BJ (cell line): ENCODE results near the gene ACTC1.

DNA sequence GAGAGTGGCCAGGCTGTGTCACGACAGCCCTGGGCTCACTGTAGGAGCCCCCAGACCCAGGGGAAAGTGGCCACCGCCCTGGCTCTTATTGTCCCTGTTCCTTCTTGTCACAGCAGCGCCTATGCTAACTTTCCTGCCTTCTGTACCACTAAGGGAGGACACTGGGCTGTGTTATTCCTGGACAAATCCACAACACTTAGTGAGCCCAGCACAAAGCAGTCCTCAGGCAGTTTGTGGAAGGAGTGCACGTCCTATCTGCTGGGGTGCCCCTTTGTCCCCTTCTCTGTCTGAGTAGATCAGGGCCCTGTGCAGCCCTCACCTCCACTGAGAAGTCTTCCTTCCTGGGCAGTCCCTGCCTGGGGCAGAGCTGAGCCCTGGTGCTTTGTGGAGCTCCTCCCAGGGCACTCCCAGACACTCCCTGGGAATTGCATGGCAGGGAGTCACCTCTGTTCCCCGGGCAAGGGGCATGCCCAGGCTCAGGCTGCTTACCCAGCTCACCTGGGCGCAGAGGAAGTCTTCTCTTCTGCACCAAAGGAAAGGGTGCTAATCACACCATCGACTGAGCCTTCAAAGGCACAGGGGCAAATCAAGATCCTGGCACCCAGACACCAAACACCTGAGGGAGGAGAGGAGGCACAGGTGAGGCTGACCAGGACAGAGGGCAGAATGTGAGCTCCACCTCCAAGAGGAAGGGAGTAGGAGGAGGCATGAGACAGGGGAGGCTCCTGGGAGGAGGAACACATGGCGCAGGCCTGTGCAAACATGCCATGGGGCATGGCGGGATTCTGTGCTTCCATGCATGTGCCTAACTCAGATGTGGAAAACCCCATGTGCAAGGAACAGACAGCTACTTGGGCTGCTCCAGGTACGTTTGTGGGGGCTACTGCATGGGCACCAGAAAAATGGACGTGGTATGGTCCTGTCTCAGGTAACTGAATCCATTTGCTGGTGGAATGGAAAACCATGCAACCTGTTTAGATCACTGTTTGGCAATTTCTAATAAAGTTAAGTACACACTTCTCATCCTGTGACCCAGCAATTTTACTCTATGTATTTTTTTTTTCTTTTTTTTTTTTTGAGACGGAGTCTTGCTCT is 138.8 kb downstream of the KLF13 start:
- CAGE, long polyA plus RNA: no peak
- RRBS: no CpG with 5 or more reads among the region's 12 CpGs

GRCh38 chr15:31871288-31871487 is 715 bp upstream of the OTUD7A start:
- CAGE, long polyA plus RNA: no peak
- RRBS: no CpG with 5 or more reads among the region's 4 CpGs

DNA sequence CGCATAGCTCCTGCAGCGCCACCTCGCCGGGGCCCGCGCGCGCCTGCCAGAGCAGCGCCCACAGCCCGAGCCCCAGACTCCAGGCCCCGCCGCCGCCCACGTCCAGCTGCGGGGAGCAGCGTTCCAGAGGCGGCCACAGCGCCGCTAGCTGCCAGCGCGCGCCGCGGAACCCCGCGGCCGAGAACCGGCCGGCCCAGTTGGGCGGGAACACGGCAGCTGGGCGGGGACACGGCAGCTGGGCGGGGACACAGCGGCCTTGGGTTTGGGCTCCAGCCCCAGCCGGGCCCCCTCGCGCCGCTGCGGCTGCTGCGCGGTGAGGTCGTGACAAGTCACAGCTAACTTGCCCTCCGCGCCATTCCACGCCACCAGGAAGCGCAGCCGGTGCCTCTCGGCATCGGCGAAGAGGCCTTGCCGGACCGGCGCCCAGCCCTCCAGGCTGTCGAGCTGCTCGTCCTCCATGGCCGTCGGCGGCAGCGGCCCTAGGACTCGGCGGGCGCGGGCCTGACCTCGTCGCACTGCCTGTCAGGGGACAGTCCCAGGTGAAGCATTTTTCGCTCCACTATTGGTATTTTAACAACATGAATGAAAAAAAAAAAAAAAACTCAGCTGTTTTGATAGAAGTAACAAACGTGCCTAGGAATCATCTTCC is 78.7 kb upstream of the ARHGAP11A start:
- CAGE, long polyA plus RNA: no peak
- RRBS: no CpG with 5 or more reads among the region's 68 CpGs

GRCh38 chr15:32718376-32719120 is 744 bp downstream of the GREM1 start:
- CAGE, long polyA plus RNA: no peak
- RRBS: 2% methylated on average over 19 of the region's 76 CpGs

- CAGE, long polyA plus RNA: no peak
- RRBS: no CpG with 5 or more reads among the region's 8 CpGs
Observed at GRCh38 chr15:32968782-32969264, 225.7 kb downstream of the FMN1 start.

DNA sequence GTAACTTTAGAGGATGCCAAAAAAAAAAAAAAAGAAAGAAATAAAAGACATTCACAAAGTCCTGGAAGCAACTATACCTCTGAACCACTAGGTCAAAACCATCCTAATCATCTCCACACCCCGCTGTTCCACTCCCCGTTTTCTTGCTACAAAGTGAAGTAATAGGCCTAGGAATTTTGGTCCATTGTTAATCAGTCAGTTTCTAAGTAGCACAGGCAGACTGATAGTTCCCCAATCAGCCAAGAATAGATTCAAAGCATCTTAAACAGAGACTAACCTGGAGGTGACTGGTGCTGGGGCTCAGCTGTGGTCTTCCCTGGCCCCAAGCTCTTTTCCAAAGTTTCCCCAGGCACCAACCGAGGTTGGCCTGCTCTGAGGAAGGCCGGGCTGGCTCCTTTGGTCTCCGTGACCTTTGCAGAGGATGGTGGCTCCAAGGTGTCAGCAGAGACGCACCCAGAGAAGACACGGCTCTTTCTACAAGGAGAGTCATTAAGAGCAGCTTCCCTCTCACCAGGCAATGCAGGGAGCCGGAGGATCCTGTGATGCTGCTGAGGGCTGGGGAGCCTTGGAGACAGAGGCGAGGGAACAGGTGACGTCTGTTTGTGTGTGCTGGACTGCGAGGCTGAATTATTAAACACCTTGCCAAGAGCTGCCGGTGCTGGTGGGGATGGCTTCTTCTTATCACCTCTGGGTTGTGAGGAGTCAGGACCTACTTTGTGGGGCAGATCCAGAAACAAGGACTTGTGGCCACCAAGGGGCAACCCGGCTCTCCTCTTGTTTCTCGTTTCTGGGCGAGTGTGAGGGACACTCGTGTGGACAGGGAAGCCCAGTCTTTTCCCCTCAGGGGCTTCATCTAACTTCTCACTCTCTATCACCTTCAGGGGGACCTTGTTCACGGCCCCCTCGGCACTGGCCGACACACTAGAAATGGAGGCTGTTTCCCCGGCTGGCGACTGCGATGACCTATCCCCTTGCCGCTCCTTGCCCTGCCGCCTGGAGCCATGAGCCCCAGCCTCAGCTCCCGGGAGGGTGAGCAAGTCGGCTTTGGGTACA is 41.4 kb downstream of the FMN1 start:
- CAGE, long polyA plus RNA: no peak
- RRBS: 95% methylated on average over 8 of the region's 26 CpGs

GRCh38 chr15:33958797-33959695 is 9.3 kb upstream of the CHRM5 start:
- CAGE, long polyA plus RNA: no peak
- RRBS: no CpG with 5 or more reads among the region's 5 CpGs

DNA sequence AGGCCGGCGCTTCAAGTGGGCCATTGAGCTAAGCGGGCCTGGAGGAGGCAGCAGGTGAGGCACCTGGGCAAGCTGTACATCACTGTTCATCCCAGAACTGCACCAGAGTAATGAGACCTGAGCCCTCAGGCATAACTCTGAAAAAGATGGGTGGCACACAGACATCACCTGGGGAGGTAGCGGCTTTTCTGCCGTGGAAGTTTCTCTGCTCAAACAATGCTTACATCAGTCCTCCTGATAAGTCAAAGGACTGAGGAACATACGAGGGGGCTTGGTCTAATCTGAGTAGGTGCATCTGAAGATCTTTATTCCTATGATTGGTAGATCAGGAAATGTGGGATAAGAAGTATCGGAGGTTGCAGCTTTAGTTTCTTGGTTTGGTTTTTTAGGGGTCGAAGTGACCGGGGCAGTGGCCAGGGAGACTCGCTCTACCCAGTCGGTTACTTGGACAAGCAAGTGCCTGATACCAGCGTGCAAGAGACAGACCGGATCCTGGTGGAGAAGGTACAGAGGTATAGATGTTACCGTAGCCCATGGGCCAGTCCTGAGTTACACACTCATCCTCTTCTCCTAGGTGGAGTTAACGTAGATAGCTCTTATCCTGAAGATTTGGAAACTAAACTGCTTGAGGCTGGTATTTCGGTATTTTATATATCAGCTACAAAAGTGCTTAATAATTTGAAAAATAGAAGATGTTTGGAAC is 482 bp downstream of the EMC4 start:
- CAGE, long polyA plus RNA: no peak
- RRBS: 10% methylated on average over 4 of the region's 16 CpGs

GRCh38 chr15:34341421-34341848 is 1.5 kb downstream of the NOP10 start:
- CAGE, long polyA plus RNA: no peak
- RRBS: no CpG with 5 or more reads among the region's 3 CpGs

DNA sequence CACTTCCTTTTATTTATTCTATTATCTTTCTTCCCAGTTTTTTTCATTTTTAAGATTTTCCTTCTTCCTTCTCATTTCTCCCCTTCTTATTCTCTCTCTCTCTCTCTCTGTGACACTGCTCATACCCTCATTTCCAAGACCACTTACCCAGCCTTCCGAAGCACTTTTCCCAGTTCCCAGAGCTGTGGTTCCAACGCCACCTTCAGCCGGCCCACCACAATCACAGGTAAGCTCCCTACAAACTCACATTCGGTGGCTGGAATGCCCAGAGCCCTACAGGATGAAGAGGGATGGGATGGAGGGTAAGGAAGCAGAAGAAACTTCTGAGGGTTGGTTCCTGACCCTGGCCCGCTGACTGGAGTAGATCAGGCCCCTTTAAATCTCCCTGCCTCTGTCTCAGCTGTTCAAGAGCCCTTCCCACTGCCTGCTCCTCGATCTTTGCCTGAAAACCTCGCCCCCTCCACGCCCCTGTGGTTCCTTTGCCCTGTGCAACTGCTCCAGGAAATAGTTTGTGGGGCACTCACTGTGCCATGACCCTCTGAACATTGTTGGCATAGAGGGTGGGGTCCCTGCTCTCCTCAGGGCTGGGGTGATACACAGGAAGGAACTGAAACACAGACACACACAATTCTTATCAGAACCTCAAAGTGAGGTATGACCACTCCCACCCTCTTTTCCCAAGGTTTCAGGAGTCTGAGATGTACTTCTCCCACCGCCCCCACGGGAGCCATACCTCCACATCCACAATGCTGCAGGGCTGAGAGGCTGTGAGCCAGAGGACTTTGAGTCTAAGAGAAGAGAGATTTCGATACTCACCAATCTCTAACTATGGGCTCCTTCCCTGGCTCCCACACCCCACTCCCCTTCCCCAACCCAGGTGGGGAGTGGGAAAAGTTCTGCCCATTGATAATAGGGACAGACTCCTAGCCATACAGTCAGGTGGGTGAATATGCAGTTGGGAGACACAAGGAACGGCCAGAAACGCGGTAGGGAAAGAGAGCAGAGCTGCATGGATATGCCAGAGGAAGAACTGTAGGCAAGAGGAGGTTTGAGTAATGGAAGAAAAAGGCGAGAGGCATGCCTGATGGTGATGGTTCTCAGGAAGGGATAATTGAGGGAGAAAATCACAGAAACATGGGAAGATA is 4.6 kb downstream of the LPCAT4 start:
- CAGE, long polyA plus RNA: no peak
- RRBS: no CpG with 5 or more reads among the region's 15 CpGs

- CAGE, long polyA plus RNA: no peak
- RRBS: no CpG with 5 or more reads among the region's 9 CpGs
Observed at GRCh38 chr15:34580416-34580798, 3.0 kb downstream of the GOLGA8B start.

DNA sequence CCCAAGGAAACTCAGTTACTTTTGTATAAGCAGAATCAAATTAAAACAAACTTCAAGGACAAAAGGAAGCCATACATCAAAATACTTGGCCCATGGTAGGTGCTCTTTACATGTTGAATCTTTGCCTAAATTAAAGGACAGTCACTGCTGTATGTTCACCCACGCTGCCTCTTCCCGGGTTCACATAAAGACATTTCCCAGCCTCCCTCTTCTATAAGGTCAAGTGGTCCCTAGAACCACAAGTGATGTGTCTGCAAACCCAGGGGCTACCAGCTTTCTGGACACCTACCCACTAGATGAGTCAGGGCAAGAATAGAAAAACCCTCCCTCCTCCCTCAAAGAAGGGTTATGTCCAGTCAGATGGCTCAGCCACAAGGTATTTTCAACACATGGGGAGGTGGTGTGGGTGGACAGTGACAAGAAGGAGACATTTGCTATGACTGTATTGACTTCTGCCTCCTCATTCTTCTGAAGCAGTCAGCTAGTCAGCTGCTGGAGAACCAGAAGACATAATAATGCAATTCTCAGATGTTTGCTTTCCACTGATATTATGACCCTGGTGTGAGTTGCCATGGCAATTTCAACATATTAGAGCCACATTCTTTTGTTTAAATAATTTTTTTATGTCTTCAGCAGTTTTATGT is 66.6 kb upstream of the GOLGA8B start:
- CAGE, long polyA plus RNA: no peak
- RRBS: no CpG with 5 or more reads among the region's 2 CpGs

DNA sequence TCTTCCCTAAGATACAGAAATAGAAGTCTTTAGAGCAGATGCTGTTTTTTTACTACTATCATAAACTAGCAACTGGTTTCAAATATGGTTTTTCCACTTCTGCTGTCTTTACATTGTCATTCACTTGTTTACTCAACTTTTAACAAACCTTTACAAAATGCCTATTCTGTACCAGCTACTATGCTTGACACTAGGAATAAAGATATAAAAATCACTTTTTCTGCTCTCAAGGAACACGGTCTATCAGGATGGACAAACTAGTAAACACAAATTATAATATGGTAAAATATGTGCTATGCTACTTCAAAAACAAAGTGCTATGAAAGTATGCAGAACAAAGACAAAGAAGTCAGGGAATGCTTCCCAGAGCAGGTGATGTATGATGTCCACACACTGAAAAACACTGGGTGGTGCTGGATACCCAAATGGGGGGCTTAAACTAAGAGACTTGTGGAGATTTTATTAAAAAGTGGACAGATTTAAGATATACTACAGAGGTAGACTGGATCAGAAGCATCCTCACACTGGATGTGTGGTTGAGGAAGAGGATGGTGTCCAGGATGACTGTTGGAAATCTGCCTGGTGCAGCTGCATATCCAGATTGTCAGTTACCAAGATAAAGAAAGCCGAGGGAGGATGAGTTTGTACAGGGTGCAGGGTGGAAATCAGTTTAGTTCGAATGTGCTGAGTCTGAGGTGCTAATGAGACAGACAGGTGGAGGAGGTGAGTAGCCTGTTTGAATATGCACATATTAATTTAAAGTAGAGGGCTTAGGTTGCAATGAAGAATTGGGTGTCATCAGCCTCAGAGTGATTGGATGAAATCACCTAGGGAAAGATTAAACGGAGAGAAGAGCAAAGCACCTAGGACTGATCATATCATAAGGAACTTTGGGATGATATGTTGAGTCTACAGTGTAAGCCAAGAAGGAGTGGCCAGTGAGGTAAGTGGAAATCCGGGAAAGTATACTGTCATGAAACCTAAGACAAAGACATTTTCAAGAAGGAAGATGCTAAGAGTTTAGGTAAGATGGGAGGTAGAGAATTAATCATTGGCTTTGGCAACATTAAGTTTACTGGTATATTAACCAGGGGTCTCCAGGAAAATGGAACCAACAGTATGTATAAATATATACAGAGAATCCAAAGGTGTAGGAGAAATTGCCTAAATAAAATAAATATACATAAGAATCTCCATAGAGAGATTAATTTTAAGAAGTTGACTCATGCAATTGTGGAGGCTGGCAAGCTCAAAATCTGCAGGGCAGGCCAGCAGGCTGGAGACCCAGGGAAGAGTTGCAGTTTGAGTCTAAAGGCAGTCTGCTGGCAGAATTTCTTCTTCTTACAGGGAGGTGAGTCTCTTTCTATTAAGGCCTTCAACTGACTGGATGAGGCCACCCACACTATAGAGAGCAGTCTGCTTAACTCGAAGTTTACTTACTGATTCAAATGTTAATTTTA is 74.1 kb upstream of the GOLGA8B start:
- CAGE, long polyA plus RNA: no peak
- RRBS: no CpG with 5 or more reads among the region's 6 CpGs

DNA sequence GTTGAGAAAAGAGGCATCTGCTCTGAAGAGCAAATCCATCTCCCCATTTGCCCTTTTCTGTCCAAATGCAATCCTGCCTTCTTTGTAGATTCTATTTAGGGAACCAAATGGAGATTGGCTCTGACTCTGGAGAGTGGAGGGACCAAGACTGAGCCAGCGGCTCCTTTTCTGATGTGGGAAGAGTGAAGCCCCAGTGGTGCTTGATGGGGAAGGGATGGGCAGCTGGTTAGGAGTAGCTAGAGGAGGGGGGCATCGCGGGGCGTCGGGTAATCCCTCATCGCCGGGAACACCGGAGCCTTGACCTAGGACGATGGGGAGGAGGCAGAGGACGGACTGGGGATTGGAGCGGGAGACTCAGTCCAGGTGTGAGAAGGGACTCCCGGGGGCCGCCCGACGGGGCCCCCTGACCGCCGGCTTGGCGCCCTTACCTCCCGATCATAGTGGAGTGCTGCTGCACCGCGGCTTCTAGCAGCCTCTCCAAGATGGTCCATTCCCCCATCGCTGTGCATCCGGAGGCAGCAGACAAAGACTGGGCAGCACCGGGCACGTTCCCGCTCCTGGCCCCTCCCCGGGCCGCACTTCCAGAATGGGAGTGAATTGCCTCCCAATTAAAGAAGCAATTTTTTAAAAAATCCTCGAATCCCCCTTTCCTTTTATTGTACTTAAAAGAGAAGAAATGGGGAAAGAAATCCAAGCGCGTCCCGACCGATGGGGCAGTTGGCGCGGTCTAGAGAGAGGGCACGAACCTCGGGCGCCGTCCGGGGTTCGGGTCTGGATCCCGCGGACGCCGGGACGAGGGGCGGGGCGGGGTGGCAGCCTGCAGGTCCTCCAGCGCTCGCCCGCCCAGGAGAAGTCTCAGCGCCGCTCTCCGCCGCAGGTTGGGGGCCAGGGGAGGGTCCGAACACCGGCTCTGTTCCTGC is 548 bp downstream of the GJD2 start:
- CAGE, long polyA plus RNA: no peak
- RRBS: 4% methylated on average over 16 of the region's 57 CpGs

- CAGE, long polyA plus RNA: no peak
- RRBS: 2% methylated on average over 21 of the region's 48 CpGs
Observed at GRCh38 chr15:34795106-34796058, at the start of gene ACTC1. ACTC1 (minus strand) TSS chr15:34795549.

DNA sequence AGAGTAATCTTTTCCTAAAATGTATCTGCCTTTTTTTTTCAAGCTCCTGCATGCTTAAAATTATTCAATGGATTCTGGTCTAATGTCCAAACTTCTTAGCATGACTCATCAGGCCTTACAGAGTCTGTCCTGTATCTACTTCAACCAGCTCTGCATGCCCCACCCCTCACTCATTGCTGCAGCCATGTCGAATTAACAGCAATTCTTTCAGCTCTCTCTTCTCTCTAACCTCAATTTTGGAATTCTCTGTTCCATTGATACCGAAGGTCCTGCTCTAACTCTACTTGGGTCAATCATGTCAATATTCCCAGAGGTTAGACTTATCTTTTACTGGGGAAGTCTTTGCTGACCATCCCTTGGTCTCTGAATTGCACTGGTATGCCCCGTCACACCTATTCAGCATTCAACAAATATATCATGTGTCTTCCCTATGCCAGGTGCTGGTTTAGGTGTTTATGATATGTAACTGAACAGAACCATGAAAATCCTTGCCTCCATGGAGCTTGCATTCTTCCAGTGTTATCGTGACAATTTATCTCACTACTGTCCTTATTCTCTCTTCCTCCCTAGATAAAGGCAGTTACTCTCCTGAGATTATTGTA is 88.5 kb upstream of the NANOGP8 start:
- CAGE, long polyA plus RNA: no peak
- RRBS: no CpG with 5 or more reads among the region's 4 CpGs

GRCh38 chr15:35389714-35390217 is 156.2 kb downstream of the DPH6 start:
- CAGE, long polyA plus RNA: no peak
- RRBS: no CpG with 5 or more reads among the region's 3 CpGs

DNA sequence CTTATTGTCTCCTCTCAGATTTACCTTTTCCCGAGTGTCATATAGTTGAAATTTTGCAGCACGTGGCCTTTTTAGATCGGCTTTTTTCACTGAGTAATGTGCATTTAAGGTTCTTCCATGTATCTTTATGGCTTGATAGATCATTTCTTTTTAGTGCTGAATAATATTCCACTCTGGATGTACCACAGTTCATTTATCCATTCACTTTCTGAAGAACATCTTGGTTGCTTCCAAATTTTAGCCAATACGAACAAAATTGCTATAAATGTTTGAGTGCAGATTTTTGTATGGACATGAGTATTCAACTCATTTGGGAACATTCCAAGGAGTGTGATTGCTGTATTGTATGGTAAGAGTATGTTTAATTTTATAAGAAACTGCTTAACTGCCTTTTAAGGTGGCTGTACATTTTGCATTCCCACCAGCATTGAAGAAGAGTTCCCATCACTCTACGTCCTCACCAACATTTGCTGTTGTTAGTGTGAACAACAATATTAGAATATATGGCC is 243.3 kb upstream of the CDIN1 start:
- CAGE, long polyA plus RNA: no peak
- RRBS: no CpG with 5 or more reads among the region's 5 CpGs

DNA sequence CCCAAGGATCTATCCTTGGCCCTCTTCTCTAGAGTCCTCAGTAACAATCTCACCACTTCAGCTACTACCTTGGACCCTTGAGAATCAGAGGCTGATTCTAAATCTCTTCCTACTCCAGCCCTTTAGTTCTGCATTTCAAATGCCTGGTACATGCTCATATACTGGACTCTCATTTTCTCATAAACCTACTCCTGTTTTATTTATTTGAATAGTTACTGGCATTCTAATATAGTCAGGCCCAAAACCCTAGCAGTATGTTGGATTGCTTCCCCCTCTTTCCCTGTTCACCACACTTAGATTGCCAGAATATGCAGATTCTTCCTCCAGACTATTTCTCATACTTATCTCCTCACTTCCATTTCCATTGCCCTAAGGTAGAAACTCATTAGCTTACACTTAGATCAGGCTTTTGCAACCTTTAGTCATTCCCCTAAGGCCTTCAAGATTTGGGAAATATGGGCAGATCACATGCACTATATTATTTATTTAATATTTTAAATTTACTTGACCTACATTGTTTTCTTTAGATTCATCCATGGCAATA is 99.0 kb downstream of the MEIS2 start:
- CAGE, long polyA plus RNA: no peak

GRCh38 chr15:37084537-37085067 is 15.7 kb downstream of the MEIS2 start:
- CAGE, long polyA plus RNA: no peak
- RRBS: no CpG with 5 or more reads among the region's 3 CpGs